Panc1 (cell line): ENCODE measurements around the gene TEKT3.

DNA sequence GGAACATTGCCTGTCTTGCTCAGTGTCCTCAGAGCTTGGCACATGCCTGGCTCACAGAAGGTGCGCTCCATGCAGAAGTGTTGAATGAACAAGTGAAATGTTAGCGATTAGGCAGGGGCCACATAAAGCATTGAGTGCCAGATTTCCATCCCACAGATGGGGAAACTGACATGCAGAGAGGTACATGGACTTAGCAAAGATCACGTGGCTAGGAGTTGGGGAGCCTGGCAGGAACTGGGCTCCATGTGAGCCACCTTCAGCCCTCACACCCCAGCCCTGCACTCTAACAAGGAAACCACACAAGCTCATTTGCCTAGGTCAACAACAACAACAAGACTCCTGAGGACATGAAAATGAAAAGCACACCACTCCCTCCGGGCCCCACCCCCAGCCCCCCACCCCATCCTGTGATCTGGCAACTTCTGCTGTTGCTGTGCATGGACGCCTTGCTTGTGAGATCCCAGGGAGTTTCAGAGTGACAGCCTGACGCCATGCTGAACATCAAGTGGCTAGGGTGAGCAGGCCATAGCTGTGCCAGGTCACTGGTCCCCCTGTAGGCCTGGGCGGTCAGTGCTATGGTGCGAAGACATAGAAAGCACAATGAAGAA, 4.9 kb downstream of the PIK3R5 start:
- RRBS, 2 experiments = no CpG with 5 or more reads among the region's 8 CpGs

GRCh38 chr17:9645833-9646272, 536 bp downstream of the USP43 start:
- RRBS, 2 experiments = 6% methylated on average over 7 of the region's 48 CpGs; no CpG with 5 or more reads in 1 of the 2 experiments

DNA sequence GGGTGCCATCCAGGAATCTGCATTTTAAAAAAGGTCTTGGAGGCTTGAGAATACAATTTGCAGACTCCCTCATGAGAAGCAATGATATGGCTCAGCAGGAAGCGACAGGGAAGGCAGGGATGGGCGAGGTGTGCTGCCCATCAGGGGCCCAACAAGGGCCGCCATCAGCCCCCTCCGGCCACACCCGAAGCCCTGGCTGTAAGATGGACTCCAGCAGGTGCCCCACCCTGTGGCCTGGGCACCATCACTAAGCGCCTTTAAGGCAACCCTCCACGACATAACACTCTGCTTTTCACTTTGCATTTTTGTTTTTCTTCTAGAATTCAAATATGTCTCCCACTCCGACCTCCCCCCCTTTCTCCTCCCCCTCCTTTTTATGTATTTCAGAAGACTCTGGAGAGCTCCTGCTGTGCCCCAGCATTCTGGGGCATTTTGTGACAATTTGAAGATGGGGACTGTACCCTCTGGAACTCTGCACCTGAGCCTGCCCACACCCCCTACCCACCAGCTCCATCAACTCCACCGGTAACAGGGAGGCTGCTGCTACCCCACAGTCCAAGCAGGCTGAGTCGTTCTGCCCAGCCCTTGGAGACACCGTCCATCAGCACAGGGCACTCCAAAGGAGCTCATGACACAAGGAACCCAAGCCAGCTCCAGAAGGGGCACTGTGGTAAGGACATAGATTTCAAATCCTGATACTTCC, 52.3 kb upstream of the RCVRN start:
- RRBS, 2 experiments = no CpG with 5 or more reads among the region's 11 CpGs

GRCh38 chr17:10022218-10022908, 117.3 kb upstream of the RCVRN start:
- RRBS, 2 experiments = no CpG with 5 or more reads among the region's 16 CpGs

- RRBS, 2 experiments = no CpG with 5 or more reads among the region's 10 CpGs
Observed at GRCh38 chr17:10040555-10040987, 135.5 kb upstream of the RCVRN start.

DNA sequence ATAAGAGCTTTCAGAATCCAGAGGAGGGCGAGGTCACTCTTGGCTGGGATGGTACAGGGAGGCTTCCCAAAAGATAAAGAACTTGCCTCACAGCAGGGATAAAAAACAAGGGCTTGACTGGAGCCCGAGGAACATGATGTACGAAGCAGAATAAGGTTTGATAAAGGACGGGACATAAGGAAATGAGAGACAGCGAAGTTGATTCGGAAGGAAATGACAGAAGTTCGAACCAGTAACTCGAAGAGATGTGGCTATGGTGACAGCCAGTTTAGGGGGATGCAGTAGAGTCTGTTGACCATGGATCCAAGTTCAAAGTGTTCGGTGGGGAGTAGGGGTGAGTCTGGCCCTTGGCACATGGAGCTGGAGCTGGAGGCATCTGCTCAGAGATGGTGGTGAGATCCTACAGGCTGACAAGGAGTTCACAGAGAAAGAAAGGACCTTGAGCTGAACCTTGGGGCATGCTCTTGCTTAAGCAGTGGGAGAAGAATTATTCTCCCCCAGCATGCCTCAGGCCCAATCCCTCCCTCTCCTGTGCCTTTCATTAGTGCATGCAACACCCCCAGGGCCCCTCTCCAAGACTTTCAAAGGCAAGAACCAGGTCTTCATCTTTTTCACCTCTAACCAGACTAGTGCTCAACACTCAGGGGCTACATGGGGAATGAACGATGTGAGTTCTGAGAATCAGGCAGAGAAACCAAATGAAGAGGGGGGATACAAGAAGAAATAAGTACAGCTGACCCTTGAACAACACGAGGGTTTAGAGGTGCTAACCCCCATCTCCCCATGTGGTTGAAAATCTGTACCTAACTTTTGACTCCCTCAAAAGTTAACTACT, 137.8 kb upstream of the RCVRN start:
- RRBS, 2 experiments = no CpG with 5 or more reads among the region's 11 CpGs

GRCh38 chr17:10048845-10049446, 143.9 kb upstream of the RCVRN start:
- RRBS, 2 experiments = no CpG with 5 or more reads among the region's 7 CpGs

GRCh38 chr17:10052347-10052944, 146.0 kb downstream of the GAS7 start:
- RRBS, 2 experiments = no CpG with 5 or more reads among the region's 12 CpGs

DNA sequence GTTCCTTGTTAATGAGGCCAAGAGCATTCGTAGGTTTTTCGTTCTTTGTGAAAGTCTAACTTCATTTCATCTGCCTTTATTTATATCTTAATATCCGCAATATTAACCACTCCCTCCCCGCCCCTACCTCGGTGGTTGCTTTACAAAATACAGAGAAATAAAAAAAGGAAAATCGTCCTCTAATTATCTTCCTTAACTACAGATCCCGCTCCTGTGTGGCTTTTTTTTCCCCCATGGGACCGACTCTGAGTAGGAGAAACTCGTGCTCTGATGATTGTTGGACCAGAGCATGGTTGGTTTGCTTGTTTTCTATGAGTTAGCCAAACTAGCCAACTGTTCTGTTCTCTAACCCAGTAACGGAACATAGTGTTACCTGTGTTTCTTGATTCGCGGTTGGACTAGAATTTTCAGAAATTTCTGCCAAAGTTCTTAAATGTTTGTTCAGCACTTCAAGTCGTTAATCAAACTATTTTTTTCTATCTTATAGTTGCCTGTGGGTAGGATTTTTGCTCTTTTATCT, 993 bp downstream of the ADPRM start:
- RRBS, 2 experiments = no CpG with 5 or more reads among the region's 13 CpGs

GRCh38 chr17:10744412-10744934, 14.7 kb upstream of the TMEM220 start:
- RRBS, 2 experiments = no CpG with 5 or more reads among the region's 8 CpGs

DNA sequence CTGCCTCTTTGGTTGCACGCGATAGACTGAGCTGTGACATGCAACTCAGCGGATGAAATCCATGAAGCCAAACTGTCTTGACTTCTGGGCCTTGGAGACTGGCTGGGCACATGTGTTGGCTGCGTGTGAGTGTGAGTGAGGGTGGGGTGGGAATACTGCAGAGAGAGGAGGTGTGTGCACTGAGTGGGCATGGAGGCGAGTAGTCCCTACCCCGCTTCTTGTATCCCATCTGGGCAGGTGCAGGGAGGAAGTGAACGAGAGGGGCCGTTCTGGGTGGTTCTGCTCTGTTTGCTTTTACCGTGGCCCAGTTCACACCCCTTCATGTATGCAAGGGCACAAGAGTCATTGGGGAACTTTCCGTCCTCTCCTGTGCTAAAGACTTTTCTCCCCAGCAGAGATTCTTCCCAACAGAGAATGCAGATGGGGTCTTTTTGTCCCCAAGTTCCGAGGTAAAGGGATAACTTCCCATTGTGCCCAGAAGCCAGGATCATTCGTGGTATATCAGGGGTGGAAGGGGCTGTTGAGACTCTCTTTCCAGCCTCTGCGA, 970 bp downstream of the TMEM238L start:
- RRBS, 2 experiments = no CpG with 5 or more reads among the region's 13 CpGs

DNA sequence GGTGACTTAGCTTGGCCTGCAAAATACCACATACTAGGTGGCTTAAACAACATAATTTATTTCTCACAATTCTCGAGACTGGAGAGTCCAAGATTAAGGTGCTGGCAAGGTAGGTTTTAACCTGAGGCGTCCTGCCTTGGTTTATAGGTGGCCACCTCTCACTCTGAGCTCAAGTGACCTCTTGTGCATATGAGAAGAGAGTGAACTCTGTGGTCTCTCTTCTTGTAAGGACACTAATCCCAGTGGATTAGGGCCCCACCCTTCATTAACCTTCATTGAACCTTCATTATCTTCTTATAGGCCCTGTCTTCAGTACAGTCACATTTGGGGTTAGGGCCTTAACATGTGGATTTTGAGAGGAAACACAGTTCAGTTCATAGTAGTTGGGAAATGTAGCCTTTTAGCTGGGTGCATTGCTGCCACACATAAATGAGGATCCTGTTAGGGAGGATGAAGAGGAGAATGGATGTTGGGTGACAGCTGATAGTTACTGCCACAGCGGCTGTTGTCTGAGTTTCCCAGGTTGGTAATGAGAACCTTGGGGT, 57.1 kb downstream of the MAP2K4 start:
- RRBS, 2 experiments = no CpG with 5 or more reads among the region's 3 CpGs

- RRBS, 2 experiments = 2 to 8% methylated on average over 21 to 32 of the region's 73 CpGs
Observed at GRCh38 chr17:12789664-12790437, 553 bp downstream of the ARHGAP44 start.

DNA sequence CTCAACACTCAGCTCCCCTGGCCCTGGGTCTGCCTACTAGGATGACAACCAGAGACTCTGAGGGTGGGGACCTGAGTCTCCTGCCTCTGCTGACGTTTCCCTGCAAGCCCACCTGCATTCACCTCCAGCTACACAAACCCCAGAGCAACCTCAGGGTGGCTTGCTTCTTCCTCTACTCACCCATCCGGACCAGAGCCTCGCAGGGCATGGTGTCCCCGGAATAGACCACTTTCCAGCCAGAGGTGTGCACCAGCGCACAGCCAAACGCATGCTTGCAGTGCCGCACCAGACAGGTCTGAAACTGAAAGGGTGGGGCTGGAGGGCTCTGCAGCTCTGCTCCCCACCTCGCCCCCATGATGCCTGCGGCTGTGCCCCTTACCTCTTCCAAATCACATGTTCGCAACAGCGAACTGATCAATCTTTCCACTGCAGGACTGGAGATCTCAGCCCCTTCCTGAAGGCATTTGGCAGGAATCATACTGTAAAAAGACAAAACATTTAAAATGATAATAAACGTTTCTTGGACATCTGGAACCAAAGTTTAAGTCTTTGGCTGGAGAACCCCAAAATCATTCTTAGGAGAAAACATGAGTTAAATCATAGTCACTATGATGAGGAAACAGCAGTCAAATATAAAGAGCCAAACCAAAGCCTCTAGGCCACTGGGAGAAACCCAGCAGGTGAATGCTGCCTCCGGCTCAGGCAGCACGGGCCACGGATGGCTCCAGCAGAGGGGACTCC, 23.1 kb downstream of the ELAC2 start:
- RRBS, 2 experiments = no CpG with 5 or more reads among the region's 15 CpGs

- RRBS, 2 experiments = no CpG with 5 or more reads among the region's 5 CpGs
Observed at GRCh38 chr17:14316490-14316840, 15.6 kb downstream of the HS3ST3B1 start.

- RRBS, 2 experiments = no CpG with 5 or more reads among the region's 9 CpGs
Observed at GRCh38 chr17:14373705-14374598, 73.1 kb downstream of the HS3ST3B1 start.

DNA sequence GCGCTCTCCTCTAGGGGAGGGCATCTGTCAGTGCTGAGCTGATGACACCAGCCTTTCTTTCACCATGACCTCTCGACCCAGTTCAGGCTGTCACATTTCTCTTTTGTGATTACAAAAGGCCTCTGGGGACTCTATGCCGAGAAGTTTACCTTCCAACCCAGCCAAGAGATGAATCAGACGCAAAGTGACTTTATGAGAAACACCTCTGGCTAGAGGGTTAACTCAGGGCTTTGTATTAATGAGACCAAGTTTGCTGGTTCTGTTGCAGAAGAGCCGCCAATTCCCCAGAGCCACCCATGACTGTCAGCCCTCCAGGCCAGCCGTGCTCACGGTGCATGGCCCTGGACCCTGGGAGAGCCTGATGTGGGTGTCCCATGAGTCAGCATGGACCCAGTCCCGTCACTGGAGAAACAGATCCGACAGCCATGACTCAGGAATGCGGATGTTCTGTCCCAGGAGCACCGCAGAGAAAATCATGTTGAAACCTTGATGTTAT, 437.2 kb downstream of the HS3ST3B1 start:
- RRBS, 2 experiments = no CpG with 5 or more reads among the region's 11 CpGs

- RRBS, 2 experiments = no CpG with 5 or more reads among the region's 4 CpGs
Observed at GRCh38 chr17:15185493-15185952, 79.6 kb downstream of the PMP22 start.

DNA sequence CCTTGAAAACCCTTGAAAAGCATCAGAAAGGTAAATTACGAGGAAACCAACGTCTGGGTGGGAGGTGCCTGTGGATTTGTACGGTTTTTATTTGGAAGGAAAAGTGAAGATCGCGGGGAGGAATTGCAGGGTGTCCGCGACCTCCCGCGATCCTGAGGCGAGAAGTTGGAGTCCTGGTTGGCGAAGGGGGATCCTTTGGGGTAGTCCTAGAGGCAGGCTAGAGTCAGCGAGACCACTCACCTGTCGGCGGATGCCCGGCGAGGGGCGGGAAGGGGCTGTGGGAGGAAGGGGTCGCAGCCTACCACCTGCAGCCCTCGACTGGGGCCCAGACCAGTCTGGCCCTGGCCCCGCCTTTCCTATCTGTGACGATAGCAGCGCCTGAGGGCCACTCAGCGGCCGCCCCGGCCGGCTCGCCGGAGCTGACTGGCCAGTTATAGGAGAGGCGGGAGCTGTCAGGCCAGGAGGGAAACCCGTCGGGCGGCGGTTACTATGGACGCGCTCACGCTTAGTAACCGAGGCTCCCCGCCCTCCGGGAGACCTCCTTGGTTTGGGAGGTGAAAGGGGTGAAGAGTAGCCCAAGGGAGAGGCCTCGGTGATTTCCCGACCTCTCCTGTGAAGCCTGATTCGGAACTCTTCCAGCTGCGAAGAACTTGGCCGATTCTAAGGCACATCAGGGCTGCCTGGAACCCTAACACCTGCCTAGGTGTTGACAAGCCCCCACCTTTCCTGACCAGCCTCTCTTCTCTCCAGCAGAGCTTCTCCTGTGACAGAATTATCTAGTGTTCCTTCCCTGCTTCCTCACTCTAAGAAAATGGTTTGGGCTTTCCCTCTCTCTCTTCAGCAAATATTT, at the start of gene TEKT3:
TEKT3 (minus strand) TSS at position 320 of the 850 bp plus-strand sequence.
- RRBS, 2 experiments = 8% methylated on average over 7 of the region's 44 CpGs; no CpG with 5 or more reads in 1 of the 2 experiments

DNA sequence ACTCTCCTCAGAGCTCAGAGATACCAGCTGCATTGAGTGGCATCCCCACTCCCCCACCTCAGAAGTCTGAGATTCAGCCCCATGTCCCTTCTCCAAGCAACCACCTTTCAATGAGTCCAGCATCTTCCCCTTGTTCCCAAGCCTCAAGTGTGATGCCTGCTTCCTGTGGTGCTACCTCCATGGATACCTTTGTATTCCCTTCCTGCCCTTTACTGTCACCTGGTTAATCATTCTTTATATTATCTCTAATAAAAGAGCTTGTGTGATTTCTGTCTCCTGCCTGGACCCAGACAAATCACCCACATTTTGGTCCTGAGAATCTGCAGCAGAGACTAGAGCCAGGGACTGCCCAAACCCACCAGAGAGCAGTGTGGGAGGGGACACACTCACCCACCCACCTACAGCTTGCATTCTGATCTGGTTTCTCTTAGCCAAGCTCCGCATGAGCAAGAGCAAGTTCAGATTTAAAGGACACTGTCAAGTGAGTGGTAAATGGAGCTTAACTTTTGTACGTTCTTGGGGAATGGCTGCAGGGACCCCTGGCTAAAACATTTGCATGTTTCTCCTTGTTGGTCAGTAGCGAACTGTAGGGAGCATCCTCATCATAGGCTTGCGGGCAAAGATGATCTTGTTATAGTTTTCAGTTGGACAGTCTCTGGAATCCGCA, 30.1 kb downstream of the CDRT4 start:
- RRBS, 2 experiments = no CpG with 5 or more reads among the region's 5 CpGs